UCH-1 (cell line): ENCODE data around the gene PLIN4.

DNA sequence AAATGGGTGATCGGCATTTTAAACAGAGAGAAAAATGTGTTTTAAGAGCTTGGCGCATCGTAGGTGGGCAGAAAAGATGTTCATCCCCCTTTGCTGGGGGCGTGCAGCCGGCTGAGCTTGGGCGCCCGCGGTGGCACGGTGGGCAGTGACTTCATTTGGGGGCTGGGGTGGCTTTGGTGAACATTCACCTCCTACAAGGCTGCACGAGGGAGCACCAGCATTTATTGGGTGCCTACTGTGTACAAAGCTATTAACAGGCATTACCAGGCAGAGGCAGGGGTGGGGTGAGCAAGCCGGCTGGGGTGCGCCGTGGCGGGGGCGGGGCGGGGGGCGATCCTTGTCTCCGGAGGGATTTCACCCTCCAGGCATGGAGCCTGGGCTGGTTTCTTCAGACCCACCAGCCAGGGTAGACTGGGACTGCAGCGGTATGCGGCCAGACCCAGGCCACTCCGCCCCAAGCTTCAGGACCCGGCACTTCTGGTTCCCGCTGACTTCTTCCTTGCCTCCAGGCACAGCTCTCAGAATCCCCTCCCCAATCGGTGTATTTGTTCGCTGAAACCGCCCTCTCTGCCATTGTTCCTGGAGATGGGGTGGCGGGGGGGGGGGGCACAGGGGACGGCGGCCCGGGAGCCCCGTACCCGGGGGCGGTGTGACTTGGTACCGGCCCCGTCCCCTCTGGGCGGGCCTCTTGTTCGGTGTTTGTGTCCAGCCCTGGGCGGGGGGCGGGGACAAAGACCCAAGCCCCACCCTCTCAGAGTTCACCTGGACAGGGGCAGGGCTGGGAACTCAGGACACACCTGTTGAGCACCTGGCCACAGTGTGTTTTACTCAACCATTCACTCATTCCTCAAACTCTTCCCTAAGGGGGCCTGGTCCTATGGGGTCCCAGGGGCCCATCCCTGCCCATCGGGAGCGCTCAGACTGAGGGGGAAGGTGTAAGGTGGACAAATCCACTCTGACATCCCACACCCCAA, 14.4 kb downstream of the TJP3 start:
- RRBS, result 8% methylated on average over 8 of the region's 41 CpGs

DNA sequence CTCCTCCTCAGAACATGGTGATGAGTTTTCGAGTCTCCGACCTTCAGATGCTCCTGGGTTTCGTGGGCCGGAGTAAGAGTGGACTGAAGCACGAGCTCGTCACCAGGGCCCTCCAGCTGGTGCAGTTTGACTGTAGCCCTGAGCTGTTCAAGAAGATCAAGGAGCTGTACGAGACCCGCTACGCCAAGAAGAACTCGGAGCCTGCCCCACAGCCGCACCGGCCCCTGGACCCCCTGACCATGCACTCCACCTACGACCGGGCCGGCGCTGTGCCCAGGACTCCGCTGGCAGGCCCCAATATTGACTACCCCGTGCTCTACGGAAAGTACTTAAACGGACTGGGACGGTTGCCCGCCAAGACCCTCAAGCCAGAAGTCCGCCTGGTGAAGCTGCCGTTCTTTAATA, 5.4 kb downstream of the PIAS4 start:
- RRBS, result no CpG with 5 or more reads among the region's 24 CpGs

DNA sequence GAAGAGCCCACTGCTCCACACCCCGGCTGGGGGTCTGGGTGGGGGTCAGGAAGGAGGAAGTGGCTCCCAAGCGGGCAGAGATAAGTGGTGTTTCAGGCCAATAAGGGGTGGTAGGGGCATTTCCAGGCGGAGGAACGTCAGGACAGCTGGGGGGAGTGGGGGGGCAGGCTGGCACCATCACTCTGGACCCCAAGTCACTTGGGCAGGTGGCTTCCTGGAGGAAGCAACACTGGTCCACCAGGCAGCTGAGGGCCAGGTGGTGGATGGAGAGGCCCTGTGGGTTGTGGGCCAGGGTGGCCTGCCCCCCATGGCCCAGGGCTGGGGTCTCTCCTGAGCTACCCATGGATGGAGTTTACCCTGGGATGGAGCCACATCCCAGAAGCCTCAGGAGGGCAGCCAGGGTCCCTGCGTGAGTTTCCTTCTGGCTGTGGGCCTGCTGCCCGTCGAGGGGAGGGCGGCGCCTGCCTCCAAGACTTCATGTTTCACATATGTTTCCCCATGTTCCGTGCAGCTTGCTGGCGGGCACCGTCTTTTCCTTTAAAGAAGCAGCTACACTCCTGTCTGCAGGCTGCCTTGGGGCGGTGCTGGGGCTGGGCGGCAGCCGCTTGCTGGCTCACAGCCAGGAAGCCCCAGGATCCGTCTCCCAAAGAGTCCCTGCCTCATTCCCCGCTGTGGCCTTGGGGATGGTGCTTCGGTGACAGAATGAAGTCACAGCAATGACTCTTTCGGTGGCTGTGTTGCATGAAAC, 24.7 kb downstream of the PIAS4 start:
- RRBS, result no CpG with 5 or more reads among the region's 19 CpGs

DNA sequence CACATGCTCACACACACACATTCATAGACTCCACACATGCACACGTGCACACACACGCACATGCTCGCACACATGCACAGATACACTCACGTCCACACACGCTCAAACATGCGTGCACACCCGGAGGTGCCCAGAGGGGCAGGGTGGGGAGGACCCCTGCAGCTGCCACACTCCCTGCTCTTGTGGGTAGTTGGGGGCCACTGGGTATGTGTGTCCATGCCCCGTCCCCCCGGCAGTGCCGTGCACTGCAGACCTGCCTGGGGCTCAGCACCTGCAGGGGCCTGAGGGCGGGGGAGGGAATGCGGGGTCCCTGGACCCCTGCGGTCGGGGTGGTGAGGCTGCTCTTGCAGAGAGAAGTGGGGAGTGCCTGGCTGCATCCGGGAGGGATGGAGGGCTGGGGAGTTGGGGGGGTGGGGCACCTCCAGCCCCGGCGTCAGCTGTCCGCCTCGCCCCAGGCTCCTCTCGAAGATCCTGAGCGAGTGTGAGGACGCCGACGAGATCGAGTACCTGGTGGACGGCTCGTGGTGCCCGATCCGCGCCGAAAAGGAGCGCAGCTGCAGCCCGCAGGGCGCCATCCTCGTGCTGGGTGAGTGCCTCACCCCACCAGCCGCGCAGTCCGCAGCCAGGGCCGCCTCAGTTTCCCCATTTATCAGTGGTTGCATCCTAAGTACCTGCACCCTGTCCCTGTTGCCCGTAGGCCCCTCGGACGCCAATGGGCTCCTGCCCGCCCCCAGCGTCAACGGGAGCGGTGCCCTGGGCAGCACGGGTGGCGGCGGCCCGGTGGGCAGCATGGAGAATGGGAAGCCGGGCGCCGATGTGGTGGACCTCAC, 29.6 kb downstream of the ZBTB7A start:
- RRBS, result 76% methylated on average over 6 of the region's 53 CpGs

- RRBS, result no CpG with 5 or more reads among the region's 22 CpGs
Measured at GRCh38 chr19:4044876-4045296, 21.8 kb downstream of the ZBTB7A start.

DNA sequence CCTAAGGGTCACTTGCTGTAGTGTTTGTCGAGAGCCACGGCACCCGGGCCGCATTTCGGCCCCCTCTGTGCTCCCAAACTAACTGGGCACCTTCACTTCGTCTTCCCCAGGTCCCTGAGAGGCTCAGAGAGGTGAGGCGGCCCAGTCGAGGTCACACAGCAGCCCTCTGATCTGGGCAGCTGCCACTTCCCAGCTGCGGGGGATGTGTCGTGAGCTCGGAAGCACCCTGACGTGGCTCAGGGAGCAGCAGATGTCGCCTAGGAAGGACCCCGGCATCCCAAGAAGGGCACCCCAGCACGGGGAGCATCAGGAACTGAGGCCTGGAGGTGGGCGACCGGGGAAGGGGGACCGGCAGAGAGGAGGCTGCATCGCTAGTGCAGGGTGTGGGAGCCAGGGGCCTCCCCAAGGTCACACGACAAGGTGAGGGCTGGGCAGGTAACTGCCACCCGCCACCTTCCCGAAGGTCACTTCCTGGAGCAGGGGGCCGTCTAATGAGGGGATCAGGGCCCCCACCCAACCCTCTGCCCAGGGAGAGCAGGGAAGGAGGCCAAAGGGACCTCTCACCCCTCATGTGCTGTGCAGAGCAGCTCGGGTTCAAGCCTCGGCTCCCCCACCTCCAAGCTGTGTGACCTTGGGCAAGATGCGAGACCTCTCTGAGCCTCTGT, 6.2 kb downstream of the ZBTB7A start:
- RRBS, result 90% methylated on average over 7 of the region's 26 CpGs

DNA sequence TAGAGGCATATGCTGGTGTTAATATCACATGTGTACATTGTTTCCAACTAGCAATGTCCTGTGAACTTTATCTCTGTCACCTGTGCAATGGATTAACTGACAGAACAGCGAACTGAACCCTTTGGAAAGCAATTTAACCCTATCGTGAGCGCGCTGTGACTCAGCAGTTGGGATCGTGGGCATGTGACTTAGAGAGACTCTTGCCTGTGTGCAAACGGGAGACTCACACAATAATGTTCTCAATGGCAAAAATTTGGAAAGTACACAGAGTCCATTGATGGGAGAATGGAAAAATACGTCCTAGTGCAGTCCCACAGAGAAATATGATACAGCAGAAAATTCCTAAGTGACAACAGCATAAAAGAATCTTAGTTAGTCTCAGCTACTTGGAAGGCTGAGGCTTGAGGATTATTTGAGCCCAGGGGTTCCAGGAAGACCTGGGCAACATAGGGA, 7.1 kb upstream of the MAP2K2 start:
- RRBS, result no CpG with 5 or more reads among the region's 7 CpGs

DNA sequence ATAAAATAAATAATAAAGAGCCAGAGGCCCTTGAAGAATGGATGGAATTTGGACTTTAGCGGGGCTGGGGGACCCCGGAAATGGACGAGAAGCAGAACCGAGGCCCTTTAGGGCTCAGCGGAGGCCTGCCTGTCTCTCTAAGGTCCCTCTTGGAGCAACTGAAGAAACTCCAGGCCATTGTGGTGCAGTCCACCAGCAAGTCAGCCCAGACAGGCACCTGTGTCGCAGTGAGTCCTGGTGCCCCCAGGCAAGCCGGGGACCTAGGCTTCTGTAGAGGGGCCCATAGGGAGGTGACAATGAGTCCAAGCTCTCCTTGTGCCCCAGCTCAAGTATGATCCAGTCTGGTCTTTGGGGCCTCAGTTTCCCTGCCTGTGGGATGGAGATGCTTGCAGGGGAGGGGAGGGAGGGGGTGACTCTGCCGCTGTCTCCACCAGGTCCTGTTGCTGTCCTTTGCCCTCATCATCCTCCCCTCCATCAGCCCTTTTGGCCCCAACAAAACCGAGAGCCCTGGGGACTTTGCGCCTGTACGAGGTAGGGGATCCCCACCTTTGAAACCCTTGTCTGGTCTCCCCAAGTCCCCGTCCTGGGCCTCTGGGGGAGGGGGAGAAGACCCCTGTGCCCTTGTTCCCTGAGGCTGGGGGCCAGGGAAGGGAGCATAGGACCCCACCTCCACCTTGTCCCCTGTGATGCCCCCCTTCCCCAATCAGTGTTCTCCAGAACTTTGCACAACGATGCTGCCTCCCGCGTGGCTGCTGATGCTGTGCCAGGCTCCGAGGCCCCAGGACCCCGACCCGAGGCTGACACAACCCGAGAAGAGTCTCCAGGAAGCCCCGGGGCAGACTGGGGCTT, 11.2 kb downstream of the SIRT6 start:
- RRBS, result no CpG with 5 or more reads among the region's 20 CpGs

DNA sequence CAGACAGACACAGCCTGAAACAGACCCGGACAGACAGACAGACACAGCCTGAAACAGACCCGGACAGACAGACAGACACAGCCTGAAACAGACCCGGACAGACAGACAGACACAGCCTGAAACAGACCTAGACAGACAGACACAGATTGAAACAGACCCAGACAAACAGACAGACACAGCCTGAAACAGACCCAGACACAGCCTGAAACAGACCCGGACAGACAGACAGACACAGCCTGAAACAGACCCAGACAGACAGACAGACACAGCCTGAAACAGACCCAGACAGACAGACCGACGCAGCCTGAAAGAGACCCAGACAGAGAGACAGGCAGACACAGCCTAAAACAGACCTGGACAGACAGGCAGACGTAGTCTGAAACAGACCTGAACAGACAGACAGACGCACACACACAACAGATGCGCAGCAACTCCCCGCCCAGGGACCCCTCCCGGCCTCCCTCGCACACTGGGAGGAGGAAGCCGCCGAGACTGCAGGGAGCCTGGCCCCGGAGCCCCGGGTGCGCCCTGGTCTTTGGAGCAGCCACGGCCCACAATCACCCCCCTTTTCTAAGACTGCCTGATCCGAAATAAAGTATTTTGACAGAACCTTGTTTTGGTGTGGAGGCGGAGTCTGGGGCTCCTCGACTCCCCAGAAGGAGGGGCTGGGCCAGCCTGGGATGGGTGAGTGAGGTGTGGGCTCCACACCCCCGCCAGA, 9.8 kb downstream of the SIRT6 start:
- RRBS, result 8% methylated on average over 6 of the region's 22 CpGs

DNA sequence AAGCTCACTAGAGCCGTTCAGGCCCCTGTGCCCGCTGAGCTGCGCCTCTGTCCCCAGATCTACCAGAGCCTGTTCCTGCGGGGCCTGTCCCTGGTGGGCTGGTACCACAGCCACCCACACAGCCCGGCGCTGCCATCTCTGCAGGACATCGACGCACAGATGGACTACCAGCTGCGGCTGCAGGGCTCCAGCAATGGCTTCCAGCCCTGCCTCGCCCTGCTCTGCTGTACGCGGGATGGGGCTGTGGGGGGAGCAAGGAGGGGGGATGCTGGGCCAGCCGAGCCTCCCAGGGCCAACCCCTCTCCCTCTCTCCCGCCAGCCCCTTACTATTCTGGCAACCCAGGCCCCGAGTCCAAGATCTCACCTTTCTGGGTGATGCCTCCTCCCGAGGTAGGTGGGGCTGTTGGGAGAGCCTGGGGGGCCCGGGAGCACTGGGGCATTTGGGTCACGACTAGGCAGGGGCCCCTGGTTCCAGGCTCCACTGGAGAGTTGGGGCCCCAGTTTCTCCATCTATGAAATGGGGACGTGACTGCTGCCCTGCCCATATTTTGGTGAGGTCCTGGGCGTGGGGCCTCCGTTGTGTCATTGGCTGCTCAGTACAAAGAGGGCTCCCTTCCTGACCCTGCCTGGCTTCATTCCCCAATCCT, 14.0 kb downstream of the MPND start:
- RRBS, result no CpG with 5 or more reads among the region's 21 CpGs

GRCh38 chr19:4365217-4365878, 22.0 kb downstream of the MPND start:
- RRBS, result no CpG with 5 or more reads among the region's 17 CpGs

- RRBS, result no CpG with 5 or more reads among the region's 24 CpGs
Measured at GRCh38 chr19:4375035-4376130, 25.0 kb downstream of the SH3GL1 start.

GRCh38 chr19:4388130-4389172, 11.9 kb downstream of the SH3GL1 start:
- RRBS, result no CpG with 5 or more reads among the region's 23 CpGs

DNA sequence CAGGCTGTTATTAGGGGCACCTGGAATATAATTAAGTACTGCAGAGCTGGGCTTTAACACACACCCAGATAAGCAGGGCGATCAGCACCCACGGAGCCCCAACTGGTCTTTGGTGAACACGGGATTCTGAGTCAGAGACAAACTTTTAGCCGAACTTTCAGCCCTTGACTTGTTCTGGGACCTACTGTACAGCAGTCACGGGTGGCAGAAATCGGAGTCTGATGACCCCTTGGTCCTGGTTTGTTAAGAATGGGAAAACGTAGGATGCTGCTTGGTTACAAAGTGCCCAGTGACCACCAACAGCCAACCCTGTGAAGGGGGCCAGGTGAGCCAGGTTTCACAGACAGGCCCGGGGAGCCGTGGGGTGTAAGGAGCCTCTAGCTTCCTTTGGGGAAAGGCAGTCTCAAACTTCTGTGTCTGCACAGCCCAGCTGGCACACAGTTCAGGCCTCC, 9.0 kb downstream of the SH3GL1 start:
- RRBS, result no CpG with 5 or more reads among the region's 9 CpGs

DNA sequence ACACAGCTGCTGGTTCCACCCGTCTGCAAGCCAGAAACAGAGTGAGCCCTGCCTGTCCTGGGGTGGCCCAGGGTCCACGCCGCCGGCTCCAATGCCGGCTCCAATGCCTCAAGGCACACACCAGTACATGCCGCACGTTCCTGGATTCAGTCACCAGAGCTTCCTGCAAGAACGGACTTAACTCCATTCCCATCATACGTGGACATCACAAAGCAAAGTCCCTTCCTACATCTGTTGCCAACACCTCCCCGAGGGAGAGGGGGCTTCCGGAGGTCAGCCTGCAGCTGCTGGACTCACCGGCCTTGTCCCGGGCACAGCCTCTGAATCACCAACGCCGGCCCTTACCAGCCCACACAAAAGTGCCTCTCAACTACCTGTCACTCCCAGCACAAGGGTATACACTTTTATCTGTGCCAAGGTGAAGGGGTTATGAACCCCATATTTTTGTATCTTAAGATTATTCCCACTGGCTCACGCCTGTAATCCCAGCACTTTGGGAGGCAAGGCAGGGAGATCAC, 8.5 kb downstream of the SH3GL1 start:
- RRBS, result no CpG with 5 or more reads among the region's 16 CpGs

- RRBS, result no CpG with 5 or more reads among the region's 19 CpGs
Measured at GRCh38 chr19:4430574-4431227, 26.9 kb downstream of the UBXN6 start.

DNA sequence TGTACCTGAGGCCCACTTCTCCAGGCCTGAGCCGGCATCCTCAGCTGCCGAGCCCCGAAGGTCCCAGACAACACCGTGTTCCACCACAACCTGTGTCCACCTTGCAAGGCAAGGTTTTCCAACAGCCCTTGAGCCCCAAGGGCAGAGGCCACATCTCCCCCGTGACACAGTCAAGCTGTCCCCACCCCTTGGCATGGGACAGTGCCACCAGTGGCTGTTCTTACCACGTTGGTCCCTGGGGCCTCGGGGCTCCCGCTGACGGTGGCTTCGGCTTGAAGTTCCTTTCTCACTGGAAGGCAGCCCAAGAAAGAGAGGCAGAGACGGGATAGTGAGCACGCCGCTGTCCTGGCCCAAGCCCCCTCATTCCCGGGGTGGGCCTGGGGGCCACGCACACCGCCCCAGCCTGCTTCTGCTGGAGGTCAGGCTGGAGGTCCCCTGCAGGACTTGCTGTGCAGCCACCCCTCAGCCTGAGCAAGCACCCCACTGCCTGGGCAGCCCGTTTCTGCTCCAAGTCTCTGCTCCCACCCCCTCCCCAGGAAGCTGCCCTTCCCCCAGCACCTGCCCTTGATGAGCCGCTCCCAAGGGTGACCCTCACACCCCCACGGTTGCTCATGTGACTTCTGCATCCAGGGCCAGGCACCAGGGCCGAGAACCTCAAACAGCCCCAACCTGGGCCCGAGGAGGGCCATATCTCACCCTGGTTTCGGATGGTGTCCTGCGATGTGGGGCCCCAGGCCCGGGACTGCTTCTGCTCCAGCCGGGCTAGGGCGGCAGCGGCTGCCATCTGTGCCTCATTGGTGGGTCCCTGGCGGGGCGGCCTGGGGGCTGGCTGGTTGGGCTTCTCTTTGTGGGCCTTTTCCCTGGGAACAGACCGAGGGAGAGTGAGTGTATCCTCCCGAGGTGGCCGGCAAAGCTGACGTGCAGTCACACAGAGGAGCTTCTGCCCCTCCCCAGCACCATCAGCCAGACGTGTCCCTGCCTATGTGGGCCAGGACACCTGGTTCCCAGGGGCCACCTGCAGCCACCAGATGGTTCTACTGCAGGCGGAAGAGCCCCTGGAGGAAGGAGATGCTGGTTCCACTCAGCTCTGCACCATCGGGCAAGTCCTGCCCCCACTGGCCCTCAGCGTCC, 4.0 kb downstream of the UBXN6 start:
- RRBS, result 100% methylated on average over 1 of the region's 37 CpGs

GRCh38 chr19:4504221-4504916, 13.9 kb downstream of the PLIN4 start:
- RRBS, result no CpG with 5 or more reads among the region's 36 CpGs

- RRBS, result 43% methylated on average over 5 of the region's 38 CpGs
Measured at GRCh38 chr19:4518292-4519325, at the start of gene PLIN4. PLIN4 (minus strand) TSS chr19:4518486.

- RRBS, result no CpG with 5 or more reads among the region's 9 CpGs
Measured at GRCh38 chr19:4521458-4522150, 3.3 kb upstream of the PLIN4 start.